Pericardium (tissue), 1 donor: ENCODE data around the gene MDK.

DNA sequence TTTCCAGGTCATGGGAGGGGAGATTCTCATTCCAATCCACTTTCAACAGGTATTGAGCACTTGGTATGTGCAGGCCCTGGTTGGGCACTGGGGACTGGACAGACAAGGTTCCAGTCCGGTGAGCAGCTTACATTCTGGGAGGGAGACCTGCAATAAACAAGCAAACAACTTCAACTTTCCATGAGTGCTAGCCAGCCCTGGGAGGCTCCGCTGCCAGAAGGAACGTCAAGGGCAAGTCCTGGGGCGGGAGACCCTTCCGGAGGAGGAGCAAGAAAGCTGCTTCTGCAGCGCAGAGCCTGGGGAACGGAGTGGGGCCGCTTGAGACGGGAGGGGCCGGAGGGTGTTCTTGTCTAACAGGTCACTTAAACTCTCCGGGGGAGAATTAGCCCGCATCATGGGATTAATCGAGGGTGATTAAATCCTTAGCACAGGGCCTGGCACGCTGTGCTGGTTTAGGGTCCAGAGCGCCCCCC is 957 bp upstream of the LARGE2 start:
- RRBS, result 43% methylated on average over 6 of the region's 15 CpGs

- RRBS, result no CpG with 5 or more reads among the region's 18 CpGs
Measured at GRCh38 chr11:45932839-45933732, 10.6 kb downstream of the LARGE2 start.

- RRBS, result no CpG with 5 or more reads among the region's 5 CpGs
Measured at GRCh38 chr11:46291785-46292176, 14.3 kb downstream of the CREB3L1 start.

- RRBS, result no CpG with 5 or more reads among the region's 13 CpGs
Measured at GRCh38 chr11:46317161-46317862, 30.0 kb upstream of the DGKZ start.

DNA sequence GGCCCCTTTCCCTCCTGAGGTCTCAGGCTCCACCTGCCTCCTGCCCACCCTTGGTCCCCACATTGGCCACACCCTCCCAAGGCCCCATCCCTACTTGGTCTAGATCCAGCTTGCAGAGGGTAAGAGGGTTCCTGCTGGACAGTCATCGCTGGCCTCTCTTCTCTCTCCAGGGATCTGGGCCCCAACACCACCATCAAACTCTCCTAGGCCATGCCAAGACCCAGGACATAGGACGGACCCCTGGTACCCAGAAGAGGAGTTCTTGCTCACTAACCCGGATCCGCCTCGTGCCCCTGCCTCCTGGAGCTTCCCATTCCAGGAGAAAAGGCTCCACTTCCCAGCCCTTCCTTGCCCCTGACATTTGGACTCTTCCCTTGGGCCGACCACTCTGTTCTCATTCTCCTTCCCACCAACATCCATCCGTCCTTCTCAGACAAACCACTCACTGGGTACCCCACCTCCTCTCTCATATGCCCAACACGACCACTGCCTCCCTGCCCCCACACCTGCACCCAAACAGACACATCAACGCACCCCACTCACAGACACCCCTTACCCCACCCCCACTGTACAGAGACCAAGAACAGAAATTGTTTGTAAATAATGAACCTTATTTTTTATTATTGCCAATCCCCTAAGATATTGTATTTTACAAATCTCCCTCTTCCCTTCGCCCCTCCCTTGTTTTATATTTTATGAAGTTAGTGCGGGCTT is 26.6 kb upstream of the DGKZ start:
- RRBS, result no CpG with 5 or more reads among the region's 11 CpGs

DNA sequence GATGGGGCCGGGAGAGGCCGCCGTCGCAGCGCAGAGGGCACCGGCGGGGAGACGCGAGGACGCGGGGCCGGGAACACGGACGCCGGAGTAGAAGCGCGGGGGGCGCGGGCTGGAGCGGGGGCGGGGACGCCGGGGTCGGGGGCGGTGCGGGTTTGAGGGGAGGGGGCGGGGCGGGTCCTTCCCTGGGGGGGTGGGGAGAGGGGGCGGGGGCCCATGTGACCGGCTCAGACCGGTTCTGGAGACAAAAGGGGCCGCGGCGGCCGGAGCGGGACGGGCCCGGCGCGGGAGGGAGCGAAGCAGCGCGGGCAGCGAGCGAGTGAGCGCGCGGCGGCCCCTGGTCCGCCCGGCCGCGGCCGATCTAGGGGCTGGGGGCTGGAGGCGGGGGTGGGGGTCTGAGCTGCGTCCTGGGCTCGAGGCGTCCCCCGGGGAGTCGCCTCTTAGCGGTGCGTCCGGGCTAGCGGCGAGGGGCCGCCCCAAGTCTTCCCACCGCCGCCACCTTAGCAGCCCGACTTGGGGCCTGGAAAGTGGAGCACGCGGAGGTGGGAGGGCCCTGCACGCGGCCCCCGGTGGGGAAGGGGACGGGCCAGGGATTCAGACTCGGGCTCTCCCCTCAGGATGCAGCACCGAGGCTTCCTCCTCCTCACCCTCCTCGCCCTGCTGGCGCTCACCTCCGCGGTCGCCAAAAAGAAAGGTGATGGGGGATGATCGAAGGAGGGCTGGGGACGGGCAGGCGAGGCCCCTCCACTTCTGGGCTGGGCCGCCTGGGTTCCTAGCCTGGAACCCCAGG is at the start of gene MDK:
Gene MDK (plus strand): TSS at position 227 of the 787 bp plus-strand sequence.
- RRBS, result 2% methylated on average over 37 of the region's 86 CpGs

DNA sequence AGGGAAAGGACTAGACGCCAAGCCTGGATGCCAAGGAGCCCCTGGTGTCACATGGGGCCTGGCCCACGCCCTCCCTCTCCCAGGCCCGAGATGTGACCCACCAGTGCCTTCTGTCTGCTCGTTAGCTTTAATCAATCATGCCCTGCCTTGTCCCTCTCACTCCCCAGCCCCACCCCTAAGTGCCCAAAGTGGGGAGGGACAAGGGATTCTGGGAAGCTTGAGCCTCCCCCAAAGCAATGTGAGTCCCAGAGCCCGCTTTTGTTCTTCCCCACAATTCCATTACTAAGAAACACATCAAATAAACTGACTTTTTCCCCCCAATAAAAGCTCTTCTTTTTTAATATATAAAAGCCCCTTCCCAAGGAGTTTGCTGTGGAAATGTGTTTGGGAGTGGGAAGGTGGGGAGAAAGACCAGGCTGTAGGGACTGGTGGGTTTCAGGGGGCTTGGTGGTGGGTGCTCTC is 2.0 kb downstream of the MDK start:
- RRBS, result no CpG with 5 or more reads among the region's 5 CpGs

- RRBS, result no CpG with 5 or more reads among the region's 4 CpGs
Measured at GRCh38 chr11:46599440-46599802, 5.6 kb upstream of the AMBRA1 start.

DNA sequence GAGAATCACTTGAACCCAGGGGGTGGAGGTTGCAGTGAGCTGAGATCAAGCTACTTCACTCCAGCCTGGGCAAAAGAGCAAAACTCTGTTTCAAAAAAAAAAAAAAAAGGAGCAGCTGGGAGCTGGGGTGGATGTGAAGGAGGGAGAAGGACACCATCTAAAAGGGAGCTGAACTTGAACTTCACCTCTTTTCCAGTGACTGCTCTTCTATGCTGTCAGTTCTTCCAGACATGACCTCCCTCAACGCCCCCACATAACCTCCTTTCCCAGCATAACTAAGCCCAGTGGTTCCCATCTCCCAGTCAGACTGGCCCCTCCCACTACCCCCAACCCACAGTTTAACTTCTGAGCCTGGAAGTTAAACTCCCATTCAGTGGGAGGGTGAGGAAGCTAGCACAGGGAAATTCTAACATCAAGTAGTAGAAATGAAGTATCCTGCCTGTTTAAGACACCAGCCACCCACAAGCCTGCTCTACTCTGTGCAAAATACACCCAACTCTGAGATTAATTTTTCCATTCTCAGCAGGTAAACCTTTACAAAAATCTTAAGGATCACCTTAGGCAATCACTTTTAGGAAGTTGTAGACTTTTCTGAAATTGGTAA is 1.8 kb downstream of the ARHGAP1 start:
- RRBS, result no CpG with 5 or more reads among the region's 1 CpG

- RRBS, result no CpG with 5 or more reads among the region's 7 CpGs
Measured at GRCh38 chr11:46736512-46736836, 17.5 kb downstream of the F2 start.

- RRBS, result no CpG with 5 or more reads among the region's 9 CpGs
Measured at GRCh38 chr11:46886289-46886594, 32.1 kb downstream of the LRP4 start.

GRCh38 chr11:47177022-47177919 is 592 bp upstream of the ARFGAP2 start:
- RRBS, result under 1% methylated on average over 9 of the region's 54 CpGs

- RRBS, result no CpG with 5 or more reads among the region's 3 CpGs
Measured at GRCh38 chr11:47204594-47205102, 10.1 kb upstream of the DDB2 start.

DNA sequence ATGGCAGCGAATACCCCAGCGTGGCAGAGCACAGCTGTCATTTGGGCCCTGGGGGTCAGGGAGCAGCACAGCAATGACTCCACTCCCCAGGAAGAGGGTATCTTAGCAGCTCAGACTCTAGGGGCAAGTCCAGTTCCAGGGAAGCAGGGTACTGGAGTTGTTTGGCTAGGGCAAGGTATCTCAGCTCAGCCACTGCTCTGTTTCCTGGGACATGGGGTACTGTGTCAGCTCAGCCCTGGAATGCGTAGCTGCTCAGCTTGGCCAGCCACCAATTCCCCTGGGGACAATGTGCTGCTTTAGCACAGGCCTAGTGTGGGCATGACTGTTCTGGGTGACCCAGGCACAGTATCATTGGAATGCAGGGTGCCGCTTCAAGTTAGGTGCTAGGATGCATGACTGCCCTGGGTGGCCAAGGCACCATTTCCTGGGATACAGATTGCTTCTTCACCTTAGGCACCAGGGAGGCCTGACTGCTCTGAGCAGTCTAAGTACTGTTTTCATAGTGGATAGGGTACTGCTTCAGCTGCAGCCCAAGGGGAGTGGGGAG is 46.8 kb downstream of the MYBPC3 start:
- RRBS, result no CpG with 5 or more reads among the region's 4 CpGs

- RRBS, result no CpG with 5 or more reads among the region's 6 CpGs
Measured at GRCh38 chr11:47309048-47309644, 43.4 kb downstream of the MYBPC3 start.

- RRBS, result 74% methylated on average over 2 of the region's 20 CpGs
Measured at GRCh38 chr11:47338338-47338714, 14.2 kb downstream of the MYBPC3 start.

DNA sequence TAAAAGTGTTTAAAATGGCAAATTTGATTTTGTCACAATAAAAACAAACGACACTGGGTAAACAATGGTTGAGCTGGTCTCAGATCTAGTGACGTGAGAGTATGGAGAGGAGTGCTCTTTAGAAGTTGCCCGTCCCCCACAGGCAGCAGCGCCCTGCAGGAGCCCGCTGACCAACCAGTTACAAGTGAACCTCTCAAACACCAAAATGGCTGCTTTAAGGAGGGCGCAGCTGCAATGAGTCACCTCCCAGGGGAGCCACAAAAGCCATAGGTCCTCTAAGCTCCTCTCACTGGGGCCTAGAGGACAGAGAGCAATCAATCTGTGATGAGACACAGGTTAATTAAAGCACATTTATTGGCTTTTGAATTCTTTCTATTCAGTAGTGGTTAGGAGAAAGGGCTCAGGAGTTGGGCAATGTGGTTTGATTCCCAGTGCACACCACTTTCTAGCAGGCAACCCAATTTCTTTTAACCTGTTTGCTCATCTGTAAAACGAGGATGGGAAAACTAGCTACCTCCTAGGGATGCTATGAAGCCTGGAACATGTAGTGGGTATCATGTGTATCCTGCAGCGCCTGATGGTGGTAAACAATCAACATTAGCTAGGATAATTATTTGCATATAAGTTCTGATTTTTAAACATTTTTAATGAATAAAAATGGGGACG is 15.6 kb upstream of the RAPSN start:
- RRBS, result no CpG with 5 or more reads among the region's 9 CpGs

DNA sequence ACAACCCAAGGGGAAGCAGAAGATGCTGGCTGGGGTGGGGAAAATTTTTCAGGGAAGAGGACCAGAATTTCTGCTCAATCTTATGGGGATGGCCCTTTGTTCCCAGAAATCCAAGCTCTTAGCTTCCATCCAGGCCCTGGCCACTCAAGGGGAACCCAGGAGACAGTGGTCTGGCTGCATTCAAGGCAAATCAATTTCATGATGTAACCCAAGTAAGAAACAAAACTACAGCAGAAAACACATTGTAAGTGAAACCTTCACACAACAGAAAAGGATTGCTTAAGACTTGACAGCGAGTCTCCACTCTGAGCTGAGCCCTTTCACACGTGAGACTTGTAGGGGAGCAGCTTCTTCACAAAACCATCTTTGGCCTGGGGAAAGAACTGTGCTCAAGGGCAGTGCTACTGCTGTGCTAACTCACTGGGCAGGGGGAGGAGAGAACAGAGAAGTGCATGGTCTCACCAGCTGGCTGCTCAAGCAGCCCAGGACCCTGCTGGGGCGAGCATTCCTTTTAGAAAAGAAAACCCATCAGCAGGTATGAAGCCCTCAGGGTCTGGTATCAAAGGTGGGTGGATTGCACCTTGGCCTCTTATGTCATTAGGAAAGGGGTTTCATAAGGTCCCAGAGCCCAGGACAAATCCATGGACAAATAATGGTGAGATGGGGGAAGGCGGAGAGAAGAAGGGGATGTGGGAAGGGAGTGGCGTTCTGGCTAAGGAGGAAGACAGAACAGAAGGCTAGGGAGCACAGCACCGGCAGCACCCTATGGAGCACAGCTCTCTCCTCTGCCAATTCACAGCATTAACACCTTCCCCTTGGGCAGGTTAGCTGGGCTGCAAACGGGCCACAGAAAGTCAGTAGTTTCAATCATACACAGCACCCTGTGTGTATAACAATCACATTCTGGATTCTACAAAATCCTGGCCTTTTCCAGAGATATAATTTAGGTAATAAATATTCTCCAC is 20.6 kb upstream of the RAPSN start:
- RRBS, result no CpG with 5 or more reads among the region's 7 CpGs

- RRBS, result no CpG with 5 or more reads among the region's 6 CpGs
Measured at GRCh38 chr11:47497378-47497793, 48.5 kb upstream of the RAPSN start.

DNA sequence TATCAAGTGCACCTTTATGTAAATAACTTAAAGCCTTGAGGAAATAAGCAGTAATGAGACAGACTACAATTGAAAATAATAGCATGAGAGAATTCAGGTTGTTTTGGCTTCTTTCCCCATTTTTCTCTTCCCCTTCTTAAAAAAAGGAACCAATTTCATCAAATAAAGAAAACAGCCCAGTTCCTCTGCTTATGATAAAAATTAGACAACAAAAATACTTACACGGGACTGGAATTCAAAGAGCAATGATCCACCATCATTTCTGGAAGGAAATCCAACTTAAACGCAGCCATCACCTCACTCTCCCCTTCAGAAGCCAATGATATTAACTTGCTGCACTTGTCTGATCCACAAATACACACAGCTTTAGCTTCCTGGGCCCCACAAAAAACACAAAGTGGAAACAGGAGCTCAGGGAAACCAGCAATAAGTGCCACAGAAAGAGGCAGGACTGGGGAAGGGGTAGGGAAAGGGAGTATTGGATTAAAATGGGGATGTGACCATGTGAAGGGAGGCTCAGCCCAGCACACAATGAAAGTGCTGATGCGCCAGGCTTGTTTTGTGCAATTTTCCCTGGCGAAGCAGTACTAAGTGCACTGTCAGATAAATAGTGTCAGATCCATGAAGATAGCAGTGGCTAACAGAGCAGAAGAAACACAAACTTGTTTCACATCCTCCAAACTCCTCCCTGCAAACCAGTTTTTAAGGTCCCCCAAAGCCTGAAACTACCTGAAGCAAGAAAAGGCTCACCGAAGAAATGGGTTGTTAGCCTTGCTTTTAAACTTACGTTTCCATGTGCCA is 50.5 kb upstream of the RAPSN start:
- RRBS, result no CpG with 5 or more reads among the region's 6 CpGs